Metastatic Pancreatic Carcinoma in the Ovary (tissue), 1 donor: ENCODE data around the genes SMG1 and ACSM2B.

- PRO-cap: no peak
Measured at GRCh38 chr16:17301397-17302660, 168.9 kb downstream of the XYLT1 start.

DNA sequence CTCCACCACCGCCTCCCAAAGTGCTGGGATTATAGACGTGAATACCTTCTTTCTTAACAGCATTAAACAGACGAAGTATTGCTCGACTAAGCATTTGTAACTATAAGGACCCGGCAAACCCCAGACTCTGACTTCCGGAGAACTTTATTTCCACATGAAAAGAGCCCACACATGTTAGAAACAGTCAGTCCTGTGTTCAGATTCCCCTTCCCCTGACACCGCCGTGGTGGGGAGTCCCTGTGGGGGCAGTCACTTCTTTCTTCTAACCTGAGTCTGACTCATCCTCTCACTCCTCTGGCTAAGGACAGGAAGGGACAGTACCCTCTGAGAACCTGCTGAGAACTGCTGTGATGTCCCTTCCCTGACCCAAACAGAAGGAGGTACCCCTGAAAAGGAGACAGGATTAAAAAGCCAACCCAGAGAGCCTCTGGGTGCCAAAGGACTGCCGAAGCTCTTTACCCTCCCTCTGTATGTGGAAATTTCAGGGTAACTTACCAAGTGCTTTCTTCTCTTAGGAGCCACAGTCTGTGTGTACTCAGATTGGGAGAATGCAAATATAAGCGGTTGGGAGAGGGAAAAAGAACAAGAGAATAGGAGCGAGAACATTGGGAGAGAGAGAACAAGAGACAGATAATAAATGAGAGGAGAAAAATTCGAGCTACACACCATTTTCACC lies 165.0 kb downstream of the XYLT1 start:
- PRO-cap: no peak

DNA sequence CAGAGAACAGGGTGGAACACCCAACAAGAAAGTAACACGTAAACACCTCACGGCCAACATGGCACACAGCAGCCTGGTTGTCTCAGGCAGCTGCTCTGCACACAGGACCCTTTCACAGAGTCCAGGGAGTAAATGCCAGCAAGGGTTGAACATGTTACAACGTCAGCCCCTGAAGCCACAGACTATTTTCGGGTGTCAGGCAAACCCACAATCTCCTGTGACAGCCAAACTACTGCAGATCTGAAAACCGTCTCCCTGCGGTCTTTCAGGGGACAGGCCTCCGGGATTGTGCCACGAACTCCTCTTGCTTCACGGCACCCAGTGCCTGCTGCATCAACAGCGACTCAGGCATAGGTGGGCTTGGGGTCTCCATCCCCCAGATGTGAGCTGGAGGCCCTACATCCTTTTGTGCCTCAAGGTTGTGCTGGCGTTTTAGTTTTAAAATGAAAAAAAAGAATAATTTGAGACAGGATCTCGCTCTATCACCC lies 127.7 kb downstream of the XYLT1 start:
- PRO-cap: no peak

GRCh38 chr16:17461944-17462789 lies 8.6 kb downstream of the XYLT1 start:
- PRO-cap: no peak

- PRO-cap: no peak
Measured at GRCh38 chr16:18401841-18402546, 65.5 kb upstream of the NPIPA8 start.

DNA sequence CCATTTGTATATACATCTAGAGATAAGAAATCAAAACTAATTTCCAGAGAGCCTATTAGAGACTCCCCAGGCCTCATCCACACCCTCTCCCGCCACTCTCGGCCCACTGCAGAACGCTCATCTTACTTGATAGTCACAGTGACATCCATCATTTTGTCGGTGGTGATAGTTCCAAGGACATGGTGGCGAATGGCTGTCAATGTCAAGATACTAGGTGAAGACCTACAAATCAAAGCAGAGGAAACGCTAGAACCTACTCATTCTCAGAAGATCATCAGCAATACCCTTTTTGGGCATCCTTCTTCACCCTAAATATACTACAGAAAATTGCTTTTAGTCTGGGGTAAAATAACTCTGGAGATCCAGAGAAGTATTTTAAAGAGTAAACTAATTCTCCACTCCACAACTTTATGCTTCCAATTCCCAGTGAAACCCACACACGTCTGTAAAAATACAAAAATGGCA lies 38.1 kb downstream of the NOMO2 start:
- PRO-cap: no peak

GRCh38 chr16:18835746-18836862 lies 34.8 kb upstream of the ARL6IP1 start:
- PRO-cap: no peak

DNA sequence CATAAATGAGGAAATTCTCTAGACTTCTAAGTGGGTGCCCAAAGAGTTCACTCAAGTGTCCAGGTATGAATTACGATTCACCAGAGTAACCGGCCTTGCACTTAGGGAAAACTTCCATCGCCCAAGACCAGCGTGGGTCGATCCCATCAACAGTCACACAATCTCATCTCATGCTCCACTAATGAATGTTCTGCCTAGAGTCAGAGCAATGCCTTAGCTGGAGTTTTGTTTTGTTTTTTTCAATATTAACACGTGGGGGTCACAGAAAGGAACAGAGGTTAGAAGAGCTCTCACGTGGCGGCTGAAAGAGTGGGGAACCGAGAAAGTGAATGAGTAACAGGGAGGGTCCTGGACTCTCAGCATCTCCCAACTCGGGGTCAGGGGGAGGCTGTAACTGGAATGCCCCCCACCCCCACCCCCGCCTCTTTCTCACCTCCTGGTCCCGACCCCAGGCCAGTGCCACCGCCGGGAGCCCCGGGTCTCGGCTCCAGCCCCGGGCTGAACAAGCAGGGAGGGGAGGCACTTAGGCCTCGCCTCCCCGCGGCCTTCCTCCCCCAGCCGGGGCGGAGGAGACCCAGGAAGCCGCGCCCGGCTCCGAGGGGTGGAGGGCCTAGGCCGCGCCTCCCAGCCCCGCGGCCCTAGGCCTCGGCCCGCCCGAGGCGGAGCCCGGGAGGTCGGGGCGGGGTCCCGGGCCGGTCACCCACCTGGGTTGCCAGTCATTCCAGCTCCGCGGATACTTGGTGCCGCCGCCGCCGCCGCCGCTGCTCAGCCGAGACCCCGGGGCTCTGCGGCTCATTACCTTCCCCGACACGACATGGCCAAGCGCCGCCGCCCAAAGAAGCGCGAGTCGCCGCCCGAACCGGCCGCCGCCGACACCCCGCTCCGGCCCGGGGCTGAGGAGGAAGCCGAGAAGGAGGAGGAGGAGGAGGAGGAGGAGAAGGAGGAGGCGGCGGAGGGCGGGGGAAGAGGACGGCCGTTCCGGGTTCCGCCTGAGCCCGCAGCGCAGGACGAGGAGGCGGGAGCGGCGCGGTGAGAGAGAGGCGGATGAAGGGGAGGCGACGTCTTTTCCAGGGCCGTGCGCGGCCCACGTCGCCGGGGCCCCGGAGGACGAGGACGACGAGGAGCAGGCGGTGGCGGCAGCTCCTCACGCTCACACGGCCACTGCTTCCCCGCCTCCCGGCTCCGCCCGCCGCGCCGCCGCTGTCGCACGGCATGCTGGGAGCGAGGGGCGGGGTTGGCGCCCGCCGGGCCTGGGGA lies at the start of gene SMG1:
SMG1 (minus strand) TSS at position 1,163 of the 1,257 bp plus-strand sequence.
- PRO-cap: unidirectional peak, plus-strand start at position 719 of the sequence; bidirectional peak, plus-strand start outside the sequence, minus-strand start at position 1,209 of the sequence

GRCh38 chr16:18989175-18989779 lies 5.5 kb downstream of the TMC7 start:
- PRO-cap: no peak

DNA sequence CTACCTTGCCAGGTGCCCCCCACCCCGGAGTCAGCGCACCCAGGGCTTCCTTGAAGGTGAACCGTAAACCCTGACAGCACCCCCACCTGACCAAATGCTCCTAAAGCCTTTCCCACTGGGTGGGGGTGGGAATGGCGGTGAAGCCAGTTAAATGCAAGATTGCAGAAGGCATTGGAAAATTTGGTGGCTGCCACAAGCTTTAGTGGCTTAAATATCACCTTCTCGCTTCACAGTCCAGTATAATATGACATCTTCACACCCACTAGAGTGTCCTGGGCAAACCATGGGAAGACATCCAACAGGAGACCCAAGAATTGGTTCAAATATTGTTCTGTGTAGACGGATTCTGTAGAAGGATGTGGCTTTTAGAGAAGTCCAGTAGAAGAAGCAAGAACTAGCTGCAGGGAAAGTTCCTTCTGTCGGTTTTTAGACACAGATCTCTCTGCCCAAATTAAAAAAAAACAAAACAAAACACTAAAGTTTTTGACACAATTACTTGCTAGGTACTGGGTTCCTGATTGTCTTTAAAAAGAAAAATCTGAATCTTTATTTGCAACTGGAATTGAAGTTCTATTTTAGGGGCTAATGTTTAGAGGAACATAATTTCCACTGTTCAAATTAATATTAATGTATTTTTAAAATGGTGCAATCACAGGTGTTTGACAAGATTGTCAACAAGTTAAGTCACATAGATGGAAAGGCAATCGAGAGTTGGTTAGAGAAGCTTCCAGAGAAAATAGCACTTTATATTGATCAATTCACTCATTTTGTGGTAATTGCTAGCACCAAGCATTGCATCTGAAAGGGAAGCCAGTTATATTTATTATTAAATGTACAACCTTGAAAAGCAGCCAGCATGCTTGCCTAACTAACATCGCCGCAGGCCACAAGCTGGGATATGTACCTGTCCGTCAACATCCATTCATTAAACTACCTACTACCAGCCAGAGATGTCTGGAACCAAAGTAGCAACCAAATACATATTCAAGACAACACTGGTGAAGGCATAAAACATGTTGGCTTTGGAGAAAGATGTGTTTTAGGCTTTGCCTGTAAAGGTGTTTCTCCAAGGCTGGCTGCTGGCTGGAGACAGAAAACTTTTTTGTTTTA lies 2.6 kb downstream of the ITPRIPL2 start:
- PRO-cap: no peak

GRCh38 chr16:19136984-19137266 lies 23.2 kb downstream of the ITPRIPL2 start:
- PRO-cap: no peak

DNA sequence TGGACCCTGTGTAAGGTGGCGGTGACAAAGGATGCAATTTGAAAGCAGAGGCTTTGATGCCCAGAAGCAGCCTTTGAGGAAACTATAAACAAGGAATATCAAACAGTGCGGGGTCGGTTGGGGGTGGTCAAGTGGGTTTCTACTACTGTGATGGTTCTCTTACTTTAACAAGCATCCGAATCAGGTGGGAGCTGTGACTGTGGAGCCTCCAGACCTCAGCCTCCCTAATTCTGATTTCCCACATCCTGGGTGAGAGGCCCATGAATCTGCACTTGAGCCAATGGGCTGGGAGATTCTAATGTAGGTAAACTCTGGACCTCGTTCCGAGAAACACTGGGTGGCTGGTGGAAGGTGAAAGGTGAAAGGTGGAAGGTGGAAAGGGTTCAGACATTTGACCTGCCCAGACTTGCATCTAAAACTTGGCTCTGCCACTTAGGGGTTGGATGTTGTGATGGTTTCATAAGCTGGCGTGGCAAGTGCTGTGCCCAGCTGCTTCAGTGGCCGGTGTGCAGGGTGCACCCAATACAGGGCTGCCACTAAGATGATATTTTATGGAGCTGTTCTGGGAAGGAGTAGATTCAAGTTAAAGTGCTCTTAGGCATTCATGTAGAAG lies 24.7 kb downstream of the SYT17 start:
- PRO-cap: no peak

DNA sequence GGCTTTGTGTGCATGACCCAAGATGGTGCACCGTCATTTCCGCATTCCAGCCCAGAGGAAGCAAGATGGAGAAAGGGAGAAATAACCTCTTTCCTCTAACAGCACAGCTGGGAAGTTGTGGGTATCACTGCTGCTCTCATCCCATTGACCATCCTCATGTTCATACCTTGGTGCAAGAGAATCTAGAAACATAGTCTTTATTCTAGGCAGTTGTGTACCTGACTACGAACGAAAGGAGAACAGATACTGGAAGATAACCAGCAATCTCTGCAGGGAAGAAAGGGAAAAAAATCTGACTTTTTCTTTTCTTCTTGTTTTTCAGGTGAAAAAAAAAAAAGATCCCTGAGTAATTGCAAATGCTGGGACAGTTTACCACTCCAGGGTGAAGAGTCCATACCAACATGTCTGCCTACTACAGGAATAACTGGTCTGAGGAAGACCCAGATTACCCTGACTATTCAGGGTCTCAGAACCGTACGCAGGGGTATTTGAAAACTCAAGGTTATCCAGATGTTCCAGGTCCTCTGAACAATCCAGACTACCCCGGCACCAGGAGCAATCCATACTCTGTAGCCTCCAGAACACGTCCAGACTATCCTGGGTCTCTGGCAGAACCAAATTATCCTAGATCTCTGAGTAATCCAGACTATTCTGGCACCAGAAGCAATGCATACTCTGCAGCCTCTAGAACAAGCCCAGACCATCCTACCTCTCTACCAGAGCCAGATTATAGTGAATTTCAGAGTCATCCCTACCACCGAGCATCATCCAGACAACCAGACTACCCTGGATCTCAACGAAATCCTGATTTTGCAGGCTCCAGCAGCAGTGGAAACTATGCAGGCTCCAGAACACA lies 22.2 kb downstream of the TMC5 start:
- PRO-cap: no peak

GRCh38 chr16:19578187-19578967 lies 22.9 kb downstream of the VPS35L start:
- PRO-cap: no peak

GRCh38 chr16:19627498-19627981 lies 72.0 kb downstream of the VPS35L start:
- PRO-cap: no peak

GRCh38 chr16:19884206-19884602 lies 444 bp downstream of the GPRC5B start:
- PRO-cap: no peak

- PRO-cap: no peak
Measured at GRCh38 chr16:20385883-20387144, 18.2 kb downstream of the PDILT start.

GRCh38 chr16:20409700-20410031 lies 332 bp downstream of the ACSM5 start:
- PRO-cap: no peak

GRCh38 chr16:20424239-20424868 lies 15.0 kb downstream of the ACSM5 start:
- PRO-cap: no peak

DNA sequence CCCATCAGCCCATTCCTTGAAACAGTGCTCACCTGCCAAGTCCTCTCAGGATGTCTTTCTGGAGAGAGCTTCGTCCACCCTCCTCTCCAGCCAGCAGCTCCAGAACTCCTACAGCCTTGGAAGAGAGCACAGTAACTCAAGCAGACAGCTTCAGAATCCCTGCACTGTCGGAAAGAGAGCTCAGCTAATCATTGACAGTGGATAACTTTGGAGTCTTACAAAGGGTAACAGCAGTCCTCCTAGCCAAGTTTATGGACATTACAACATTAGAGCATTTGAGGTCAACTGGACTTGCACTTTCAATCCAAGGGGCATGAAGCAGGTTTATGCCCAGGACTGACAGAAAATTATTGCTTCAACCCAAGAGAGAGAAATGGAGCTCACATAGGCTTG lies at the start of gene ACSM2B:
ACSM2B (minus strand) TSS at position 193 of the 393 bp plus-strand sequence.
- PRO-cap: no peak